Skeletal muscle tissue (tissue), 7 donors: Measurements from ENCODE around the gene COMMD2.

DNA sequence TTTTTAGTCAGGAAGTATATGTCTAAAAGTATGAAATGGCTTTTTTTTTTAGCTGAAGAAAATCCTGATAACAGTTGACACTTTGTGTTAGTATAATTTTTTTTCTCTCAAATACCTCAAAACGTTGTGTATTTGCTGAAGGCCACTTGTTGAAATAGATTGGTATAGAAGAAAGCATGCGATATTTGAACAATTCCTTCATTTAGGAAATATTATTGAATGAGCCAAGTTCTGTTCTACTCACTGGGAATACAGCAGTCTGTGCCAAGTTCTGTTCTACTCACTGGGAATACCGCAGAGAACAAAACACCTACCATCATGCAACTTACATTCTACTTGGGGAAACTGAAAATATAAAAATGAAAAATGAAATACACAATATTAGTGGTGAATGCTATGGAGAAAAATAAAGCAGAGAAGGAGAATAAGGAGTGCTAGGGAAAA, 1.3 kb upstream of the CP start:
- PRO-cap, 3 experiments, result no peak in any of the 3 experiments
- RAMPAGE, long total RNA, result no peak
- RRBS, 2 experiments, result no CpG with 5 or more reads among the region's 3 CpGs

DNA sequence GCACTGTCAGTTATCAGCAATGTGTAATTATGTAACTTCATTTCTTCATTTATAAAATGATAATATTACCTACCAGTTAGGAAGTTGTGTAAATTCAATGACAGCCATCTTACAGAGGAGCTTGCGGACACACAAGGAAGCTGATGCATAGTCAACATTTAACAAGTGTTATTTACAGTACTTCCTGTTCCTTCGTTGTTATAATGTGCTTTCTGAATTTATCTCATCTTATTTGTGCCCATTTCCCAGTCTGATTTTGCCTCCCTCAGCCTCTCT, 55.6 kb upstream of the CP start:
- PRO-cap, 3 experiments, result no peak in any of the 3 experiments
- RAMPAGE, long total RNA, result no peak
- RRBS, 2 experiments, result no CpG with 5 or more reads among the region's 2 CpGs

- PRO-cap, 3 experiments, result no peak in any of the 3 experiments
- RAMPAGE, long total RNA, result no peak
- RRBS, 2 experiments, result 80% methylated on average over 1 of the region's 1 CpG; no CpG with 5 or more reads in 1 of the 2 experiments
Measured at GRCh38 chr3:149378457-149378906, 1.0 kb upstream of the TM4SF1 start.

- PRO-cap, 3 experiments, result no peak in any of the 3 experiments
- RAMPAGE, long total RNA, result no peak
- RRBS, 2 experiments, result no CpG with 5 or more reads among the region's 5 CpGs
Measured at GRCh38 chr3:149391857-149392219, 14.4 kb upstream of the TM4SF1 start.

GRCh38 chr3:149393514-149393713, 16.0 kb upstream of the TM4SF1 start:
- PRO-cap, 3 experiments, result no peak in any of the 3 experiments
- RAMPAGE, long total RNA, result no peak
- RRBS, 2 experiments, result no CpG with 5 or more reads among the region's 2 CpGs

DNA sequence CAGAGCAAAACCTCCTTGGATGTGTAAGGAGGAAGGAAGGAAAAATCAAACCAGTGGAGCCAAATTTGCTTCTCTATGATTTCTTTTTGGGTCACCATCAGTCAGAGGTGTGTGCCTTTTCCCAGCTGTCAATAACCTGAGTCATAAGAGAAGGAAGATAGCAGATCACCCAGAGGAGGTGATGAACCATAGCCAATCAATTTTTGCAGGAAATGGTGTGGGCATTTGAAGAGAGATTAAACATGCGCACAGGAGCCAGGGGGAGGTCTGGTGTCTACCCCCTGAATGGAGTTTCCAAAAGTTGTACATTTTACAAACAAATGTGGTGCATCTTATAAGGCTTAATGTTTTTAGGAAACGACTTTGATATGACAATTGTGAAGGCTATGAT, 27.2 kb upstream of the TM4SF1 start:
- PRO-cap, 3 experiments, result no peak in any of the 3 experiments
- RAMPAGE, long total RNA, result no peak
- RRBS, 2 experiments, result no CpG with 5 or more reads among the region's 2 CpGs

DNA sequence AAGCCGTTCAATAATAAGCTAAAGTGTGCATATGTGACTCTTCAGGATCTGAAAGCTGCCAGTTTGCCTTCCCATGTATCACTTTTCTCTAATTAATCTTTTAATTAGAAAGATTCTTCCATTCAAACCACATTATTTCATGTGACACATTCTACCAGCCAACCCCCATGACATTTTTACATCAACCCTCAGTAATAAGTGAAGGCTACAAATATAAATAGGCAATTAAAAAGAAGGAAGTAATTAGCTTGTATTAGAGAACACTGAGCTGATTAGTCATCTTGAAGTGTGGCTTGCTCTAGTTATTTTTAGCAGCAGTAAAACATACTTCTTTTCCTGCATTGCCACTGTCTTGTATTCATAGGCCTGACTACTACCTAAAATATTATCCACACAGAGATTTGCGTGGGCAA, 31.7 kb upstream of the TM4SF4 start:
- PRO-cap, 3 experiments, result no peak in any of the 3 experiments
- RAMPAGE, long total RNA, result no peak
- RRBS, 2 experiments, result no CpG with 5 or more reads among the region's 2 CpGs

DNA sequence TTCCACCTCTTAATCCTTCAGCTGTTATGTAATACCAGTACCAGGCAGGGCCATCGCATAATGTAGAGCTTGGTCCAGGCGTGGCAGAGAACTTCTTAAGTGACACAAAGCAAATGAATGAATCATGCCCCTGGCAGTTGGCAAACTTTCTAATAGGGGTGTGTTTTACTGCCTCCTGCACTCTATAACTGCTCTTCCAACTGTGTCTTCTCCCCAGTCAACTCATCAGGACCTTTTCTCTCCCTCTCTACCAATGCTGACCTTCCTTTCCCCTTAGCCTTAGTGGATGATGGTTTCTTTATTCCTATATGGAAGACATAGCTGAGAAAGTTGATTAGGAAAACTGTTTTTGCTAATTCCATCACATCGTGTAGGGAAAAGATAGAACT, 745 bp upstream of the TM4SF4 start:
- PRO-cap, 3 experiments, result no peak in any of the 3 experiments
- RAMPAGE, long total RNA, result no peak
- RRBS, 2 experiments, result no CpG with 5 or more reads among the region's 3 CpGs

DNA sequence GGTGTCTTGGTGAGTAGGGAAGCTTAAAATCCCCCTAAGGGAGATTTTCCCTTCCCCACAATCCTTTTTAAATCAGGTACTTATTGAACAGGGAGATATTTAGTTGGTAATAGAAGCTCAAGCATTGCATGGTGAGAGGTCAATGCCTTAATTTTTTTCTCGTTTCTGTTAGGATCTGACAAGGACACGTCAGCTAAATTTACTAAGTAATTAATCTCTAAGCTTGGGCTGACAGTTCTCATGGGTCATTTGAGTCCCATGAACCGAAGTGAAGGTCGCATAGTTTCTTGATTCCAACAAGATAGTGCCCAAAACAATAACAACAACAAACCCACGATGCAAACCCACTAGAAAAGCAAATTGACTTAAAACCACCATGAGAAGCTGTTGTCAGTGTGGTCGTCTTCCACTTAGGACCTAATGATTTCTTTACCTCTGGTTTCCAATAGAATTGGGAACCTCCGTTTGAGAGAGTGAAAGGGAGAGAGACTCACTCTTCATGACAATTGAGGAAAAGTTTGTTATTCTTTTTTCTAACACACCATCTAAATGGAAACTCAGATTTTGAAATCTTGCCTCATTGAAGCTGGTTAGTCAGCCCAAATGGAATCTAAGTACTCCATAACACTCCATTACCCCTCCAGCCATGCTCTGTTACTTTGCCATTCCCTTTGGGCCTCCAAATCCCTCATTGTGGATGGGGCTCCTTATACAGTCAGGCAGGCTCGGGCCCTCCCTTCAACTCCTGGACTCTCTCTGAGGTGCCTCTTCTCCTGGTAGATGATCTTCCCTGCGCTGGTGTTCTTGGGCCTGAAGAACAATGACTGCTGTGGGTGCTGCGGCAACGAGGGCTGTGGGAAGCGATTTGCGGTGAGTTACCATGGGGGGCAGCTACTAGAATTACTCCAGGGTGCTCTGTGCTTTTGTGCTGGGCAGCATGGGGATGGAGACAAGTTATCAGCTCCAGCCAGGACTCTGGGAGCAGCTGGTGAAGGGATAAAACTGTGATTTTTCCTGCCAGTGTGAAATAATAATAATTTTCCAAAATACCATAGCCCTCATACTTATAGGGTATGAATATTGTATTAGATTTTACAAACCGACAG, 899 bp downstream of the TM4SF4 start:
- PRO-cap, 3 experiments, result no peak in any of the 3 experiments
- RAMPAGE, long total RNA, result no peak
- RRBS, 2 experiments, result no CpG with 5 or more reads among the region's 14 CpGs

GRCh38 chr3:149590643-149591058, 67.2 kb downstream of the WWTR1 start:
- PRO-cap, 3 experiments, result no peak in any of the 3 experiments
- RAMPAGE, long total RNA, result no peak
- RRBS, 2 experiments, result no CpG with 5 or more reads among the region's 2 CpGs

GRCh38 chr3:149642967-149643618, 14.7 kb downstream of the WWTR1 start:
- PRO-cap, 3 experiments, result no peak in any of the 3 experiments
- RAMPAGE, long total RNA, result no peak
- RRBS, 2 experiments, result no CpG with 5 or more reads among the region's 7 CpGs

- PRO-cap, 3 experiments, result peak in 2 of 3 experiments; most common plus-strand start chr3:149658657 (in 1); most common minus-strand start chr3:149658519 (in 1)
- RAMPAGE, long total RNA, result no peak
- RRBS, 2 experiments, result 2 to 3% methylated on average over 16 to 21 of the region's 35 CpGs
Measured at GRCh38 chr3:149658237-149658736, 462 bp upstream of the WWTR1 start.

GRCh38 chr3:149658737-149659177, 932 bp upstream of the WWTR1 start:
- PRO-cap, 3 experiments, result peak in 1 of 3 experiments; most common plus-strand start chr3:149658902 (in 1); most common minus-strand start chr3:149658850 (in 1)
- RAMPAGE, long total RNA, result no peak
- RRBS, 2 experiments, result no CpG with 5 or more reads among the region's 13 CpGs

GRCh38 chr3:149701062-149701581, 43.3 kb upstream of the WWTR1 start:
- PRO-cap, 3 experiments, result no peak in any of the 3 experiments
- RAMPAGE, long total RNA, result no peak
- RRBS, 2 experiments, result no CpG with 5 or more reads among the region's 7 CpGs

DNA sequence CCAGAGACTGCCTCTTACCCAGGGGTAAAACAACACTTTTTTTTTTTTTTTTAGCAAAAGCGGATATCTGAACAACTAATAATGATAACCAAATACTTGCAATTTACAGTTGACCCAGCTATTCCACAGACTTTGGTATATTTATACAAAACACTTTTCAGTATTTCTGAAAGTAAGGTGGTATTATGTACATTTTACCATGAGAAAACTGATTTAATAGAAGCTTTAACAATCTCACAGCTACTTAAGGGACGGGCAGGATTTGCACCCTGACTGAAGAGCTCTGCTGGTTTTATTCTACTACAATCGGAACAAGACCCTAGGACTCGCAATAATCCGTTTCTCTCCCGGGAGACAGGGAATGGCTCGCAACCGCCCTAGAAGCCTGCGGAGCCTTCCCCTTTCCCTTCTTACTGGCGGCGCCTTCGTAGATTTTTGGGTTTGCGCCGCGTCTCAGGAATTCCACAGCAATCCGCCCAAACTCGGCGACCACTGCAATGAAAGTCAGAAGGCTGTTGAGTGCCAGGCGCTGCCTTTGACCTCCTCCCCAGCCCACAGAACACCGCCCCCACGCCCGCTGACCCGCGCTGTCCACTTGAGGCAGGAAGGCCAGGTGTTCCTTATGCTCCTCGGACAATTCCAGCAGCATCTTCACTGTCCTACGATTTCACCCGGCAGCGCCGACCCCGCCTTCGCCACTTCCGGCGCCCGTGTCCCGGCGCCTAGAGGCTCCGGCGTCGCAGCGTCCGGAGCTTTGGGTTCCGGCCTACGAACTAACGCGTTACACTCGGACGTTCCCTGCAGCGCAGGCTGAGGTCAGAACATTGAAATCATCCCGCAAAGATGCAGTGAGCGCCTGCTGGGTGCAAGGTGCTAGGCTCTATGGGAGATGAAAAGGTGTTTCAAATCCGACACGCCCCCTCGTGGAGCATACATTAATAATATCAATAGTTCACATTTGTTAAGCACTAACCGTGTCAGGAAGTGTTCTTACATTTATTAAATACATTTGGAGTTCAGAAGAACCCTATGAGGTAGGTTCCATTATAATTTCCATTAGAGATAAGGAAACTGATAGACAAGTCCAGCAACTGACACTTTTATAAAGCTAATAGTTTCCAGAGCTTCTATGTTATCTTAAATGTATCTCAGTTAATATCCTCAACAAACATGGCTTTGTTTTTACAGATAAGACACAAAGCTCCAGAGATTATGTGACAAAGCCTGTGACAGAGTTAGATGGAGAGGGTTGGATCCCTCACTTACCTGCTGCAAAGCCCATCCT, at the start of gene COMMD2:
Gene COMMD2, minus strand, starts transcription at position 694 of the 1,285 bp plus-strand sequence.
- PRO-cap, 3 experiments, result peak in 3 of 3 experiments; most common plus-strand start position 784 of the sequence (in 1); most common minus-strand start position 694 of the sequence (in 2)
- RAMPAGE, long total RNA, result start-site peak on the minus strand centred at position 675 of the sequence, 39 bp wide, 581 and 321 reads in 2 replicates
- RRBS, 2 experiments, result no CpG with 5 or more reads among the region's 54 CpGs

- PRO-cap, 3 experiments, result no peak in any of the 3 experiments
- RAMPAGE, long total RNA, result no peak
- RRBS, 2 experiments, result no CpG with 5 or more reads among the region's 2 CpGs
Measured at GRCh38 chr3:149924252-149924916, 46.3 kb downstream of the PFN2 start.

GRCh38 chr3:149958323-149958724, 12.4 kb downstream of the PFN2 start:
- PRO-cap, 3 experiments, result no peak in any of the 3 experiments
- RAMPAGE, long total RNA, result no peak
- RRBS, 2 experiments, result no CpG with 5 or more reads among the region's 3 CpGs

DNA sequence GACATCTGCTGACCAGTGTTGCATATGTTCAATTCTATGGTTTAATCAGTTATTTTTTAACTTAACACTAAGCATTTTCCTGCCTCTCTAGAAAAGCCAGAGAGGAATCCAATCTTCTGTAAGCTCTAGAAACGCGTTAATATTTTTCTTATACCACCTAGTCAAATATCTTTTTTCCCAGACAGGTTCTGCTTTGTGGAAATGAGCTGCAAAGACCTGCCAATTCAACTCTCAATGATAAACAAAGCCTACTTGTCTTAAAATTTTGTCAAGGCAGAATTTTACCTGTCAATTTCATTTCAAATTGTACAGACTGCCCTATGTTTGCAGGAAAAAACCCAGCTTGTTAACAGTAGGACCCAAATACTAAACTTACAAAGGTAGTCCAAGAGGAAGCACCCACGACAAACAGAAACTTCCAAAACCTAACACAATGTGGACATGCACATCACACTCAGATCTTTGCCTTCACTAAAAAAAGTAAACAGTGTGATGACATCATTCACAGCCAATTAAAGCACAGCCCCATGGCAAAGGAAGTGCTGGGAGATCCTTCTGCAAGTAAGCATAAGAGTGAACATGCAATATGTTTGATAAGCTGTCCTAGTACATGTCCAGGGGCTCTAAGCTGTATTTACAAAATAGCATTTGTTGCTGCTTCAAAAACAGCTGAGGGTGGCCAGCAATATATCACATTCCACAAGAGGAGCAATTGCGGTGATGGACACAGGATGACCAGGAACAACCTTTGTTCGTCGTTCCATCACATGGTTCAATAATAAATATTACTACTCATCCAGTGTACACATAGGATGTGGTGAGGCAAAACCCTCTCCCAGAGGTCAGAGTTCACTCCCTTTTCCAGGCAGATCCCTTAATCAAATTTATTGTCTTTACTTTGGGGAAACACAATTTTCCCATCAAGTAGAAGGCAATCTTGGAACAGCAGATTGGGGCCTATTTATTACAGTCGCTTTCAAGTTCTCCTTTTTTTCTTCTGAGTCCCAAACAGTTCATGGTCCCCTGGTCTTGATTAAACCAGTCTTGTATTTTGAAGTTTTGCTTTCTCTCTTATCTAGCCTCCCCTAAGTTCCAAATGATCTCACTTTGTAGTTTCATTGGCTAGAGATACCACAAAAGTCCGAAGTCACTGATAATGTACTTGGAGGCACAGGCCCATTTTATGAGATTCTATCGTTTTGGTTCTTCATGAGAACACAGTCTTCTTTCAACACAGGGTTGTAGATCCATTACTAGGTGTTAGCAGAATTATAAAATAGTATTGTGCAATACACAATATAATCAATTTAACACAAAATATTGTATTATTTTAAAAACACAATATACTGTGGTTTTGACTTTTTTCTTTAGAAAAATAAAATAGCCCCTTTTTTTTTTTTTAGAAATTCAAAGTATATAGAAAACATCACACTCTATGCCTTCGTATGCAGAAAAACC, 139.1 kb upstream of the TSC22D2 start:
- PRO-cap, 3 experiments, result no peak in any of the 3 experiments
- RAMPAGE, long total RNA, result no peak
- RRBS, 2 experiments, result no CpG with 5 or more reads among the region's 10 CpGs

- PRO-cap, 3 experiments, result peak in 3 of 3 experiments; most common plus-strand start chr3:150372036 (in 1); most common minus-strand start chr3:150371883 (in 1)
- RAMPAGE, long total RNA, result no peak
- RRBS, 2 experiments, result no CpG with 5 or more reads among the region's 9 CpGs
Measured at GRCh38 chr3:150371469-150372333, 36.4 kb upstream of the TSC22D2 start.

- PRO-cap, 3 experiments, result no peak in any of the 3 experiments
- RAMPAGE, long total RNA, result no peak
- RRBS, 2 experiments, result no CpG with 5 or more reads among the region's 2 CpGs
Measured at GRCh38 chr3:150372540-150373159, 35.4 kb upstream of the TSC22D2 start.